Colon Carcinoma Metastatic in the Brain (tissue), 2 donors: ENCODE measurements around a stretch of chr15.

- PRO-cap, 2 experiments = no peak in any of the 2 experiments
Observed at GRCh38 chr15:96135003-96136117, 195.1 kb upstream of the NR2F2 start.

- PRO-cap, 2 experiments = peak in 1 of 2 experiments; most common minus-strand start chr15:96209531 (in 1)
Observed at GRCh38 chr15:96209133-96209964, 121.2 kb upstream of the NR2F2 start.

GRCh38 chr15:96317111-96317598 lies 13.3 kb upstream of the NR2F2 start:
- PRO-cap, 2 experiments = no peak in any of the 2 experiments

DNA sequence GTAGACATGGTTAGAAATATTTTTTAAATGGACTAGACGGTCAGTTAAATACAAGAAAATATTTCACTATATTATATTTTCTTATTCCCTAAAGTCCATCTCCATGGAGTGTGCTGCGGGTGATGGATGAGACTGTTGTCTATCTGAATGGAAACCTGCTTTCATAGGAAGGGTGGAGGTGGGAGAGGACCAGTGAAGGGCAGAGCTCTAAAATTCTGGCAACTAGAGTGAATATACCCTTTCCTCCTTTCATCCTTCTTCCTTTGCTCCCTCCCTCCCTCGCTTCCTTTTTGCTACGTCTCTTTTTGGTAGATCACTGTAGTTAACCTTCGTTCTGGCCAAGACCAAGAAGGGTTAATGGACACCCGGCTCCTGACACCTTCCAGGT lies 9.9 kb upstream of the NR2F2 start:
- PRO-cap, 2 experiments = no peak in any of the 2 experiments

- PRO-cap, 2 experiments = no peak in any of the 2 experiments
Observed at GRCh38 chr15:96329833-96330424, 571 bp upstream of the NR2F2 start.

- PRO-cap, 2 experiments = no peak in any of the 2 experiments
Observed at GRCh38 chr15:96334848-96335846, 4.6 kb downstream of the NR2F2 start.

DNA sequence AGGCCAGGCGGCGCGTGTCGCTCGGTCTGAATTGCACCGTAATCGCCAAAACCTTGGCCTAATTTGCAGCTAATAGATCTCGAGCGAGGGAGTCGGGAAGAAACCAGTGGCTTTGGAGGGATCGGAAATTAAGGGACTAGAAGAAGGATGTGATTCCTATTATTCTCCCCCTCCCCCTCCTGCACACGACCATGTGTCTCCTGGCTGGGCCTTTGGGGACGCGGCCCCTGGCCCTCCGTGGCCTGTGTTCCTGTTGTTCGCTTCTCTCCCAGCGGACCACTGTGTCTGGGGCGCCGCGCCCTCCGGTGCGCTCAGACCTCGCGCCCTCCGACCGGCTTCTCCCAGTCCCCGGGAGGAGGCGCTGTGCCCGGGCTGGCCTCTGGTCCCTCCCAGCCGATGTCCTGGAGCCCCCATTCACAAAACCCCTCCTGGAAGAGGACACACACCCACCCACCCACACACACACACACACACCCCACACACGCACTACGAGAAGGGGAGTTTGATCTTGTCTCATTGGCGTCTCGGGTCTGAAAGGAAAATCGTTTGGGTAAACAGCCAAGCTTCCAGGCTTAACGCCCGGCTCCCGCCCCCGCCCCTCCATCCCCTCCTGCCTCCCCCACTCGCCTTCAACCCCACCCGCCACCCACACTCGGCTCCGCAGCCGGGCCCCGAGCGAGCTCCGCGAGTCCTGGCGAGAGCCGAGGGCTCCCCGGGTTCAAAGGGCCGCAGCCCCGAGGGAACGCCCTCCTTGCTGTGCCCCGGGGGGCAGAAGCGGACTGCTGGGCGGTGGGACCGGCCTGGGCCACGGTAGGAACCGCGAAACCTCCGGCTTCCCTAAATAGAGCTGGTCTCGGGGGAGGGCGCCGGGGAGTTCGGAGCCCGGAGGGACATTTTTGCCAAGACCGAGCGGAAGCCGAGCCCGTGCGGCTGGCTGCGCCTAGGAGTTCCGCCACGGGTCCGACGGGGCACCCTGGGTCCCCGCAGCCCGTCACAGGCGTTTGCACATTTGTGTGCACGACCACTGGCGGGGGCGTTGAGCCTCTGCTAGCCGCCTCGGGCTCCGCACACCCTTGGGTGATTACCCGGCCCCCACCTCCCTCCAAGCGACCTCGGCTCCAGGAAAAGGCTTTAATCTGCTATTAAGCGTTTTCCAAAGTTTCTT lies 23.6 kb downstream of the NR2F2 start:
- PRO-cap, 2 experiments = no peak in any of the 2 experiments

DNA sequence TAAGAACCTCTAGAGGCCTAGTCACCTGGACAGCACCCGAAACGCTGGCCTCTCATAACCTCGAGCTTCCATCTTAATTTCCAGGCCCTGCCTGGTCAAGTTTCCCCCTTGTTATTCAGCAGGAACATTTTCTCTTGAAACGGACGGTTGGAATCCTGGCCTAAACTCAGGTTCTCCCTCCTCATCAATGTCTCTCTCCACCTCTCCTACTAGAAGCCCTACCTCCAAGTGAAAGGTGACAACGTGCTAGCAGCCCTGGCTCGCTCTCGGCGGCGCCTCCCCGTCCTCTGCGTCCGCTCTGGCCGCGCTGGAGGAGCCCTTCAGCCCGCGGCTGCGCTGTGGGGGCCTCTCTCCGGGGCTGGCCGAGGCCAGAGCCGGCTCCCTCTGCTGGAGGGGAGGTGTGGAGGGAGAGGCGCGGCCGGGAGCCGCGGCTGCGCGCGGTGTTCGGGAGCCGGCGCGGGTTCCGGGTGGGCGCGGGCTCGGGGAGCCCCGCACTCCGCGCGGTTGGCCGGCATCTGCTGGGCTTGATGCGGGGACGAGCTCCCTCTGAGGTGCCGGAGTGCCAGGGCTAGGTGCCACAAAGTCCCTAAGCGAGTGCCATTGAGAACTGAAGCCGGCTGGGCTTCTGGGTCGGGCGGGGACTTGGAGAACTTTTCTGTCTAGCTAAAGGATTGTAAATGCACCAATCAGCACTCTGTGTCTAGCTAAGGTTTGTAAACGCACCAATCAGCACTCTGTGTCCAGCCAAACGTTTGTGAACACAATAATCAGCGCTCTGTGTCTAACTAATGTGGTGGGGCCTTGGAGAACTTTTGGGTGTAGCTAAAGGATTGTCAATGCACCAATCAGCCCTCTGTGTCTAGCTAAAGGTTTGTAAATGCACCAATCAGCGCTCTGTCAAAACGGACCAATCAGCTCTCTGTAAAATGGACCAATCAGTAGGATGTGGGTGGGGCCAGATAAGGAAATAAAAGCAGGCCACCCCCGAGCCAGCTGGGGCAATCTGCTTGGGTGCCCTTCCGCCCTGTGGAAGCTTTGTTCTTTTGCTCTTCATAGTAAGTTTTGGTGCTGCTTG lies 84.8 kb upstream of the ARRDC4 start:
- PRO-cap, 2 experiments = peak in 1 of 2 experiments; most common minus-strand start position 288 of the sequence (in 1)

GRCh38 chr15:97962118-97962721 lies 1.7 kb downstream of the ARRDC4 start:
- PRO-cap, 2 experiments = no peak in any of the 2 experiments

DNA sequence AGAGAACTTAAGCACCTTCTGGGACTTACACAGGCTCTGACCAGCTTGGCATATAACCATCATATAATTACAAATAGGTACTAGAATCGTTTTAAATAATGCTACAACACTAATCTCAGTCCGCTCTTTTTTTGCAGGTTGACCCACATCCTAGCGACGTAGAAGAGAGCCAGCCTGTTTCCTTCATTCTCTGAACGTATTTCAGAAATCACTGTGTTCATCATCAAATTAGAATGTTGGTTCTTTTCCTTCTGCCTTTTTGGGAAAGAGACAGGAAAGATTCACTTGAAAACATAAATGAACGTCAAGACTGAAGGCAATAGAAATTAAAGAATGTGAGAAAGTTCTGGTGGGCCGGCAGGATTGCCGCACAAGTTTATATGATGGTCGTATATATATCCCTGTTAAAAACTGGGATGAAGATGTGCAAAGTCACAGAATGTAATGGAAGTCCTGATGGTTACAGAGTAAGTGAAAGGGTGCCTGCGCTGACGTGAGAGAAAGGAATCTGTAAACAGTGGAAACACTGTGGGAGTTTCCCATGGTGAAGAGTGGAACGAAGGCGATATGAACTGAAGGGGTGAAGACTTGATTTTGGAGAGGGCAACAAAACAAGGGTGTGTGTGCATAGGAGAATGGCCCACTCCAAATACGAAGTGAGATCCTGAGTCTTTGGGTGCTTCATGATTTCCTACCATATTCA lies 10.6 kb downstream of the ARRDC4 start:
- PRO-cap, 2 experiments = no peak in any of the 2 experiments

- PRO-cap, 2 experiments = no peak in any of the 2 experiments
Observed at GRCh38 chr15:98000519-98000786, 40.0 kb downstream of the ARRDC4 start.

DNA sequence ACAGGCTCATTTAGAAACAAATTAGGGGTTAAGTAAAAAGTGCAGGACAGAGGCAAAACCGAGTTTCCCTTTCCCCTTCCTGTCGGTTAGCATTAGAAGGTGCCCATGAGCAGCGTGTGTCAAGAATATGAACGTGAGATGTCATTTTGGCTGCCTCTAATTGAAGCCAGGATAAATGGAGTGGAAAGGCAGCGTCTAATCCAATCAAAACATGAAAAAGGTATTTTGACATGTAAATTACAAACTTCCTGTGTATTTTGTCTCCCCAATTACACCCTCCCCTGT lies 199.9 kb downstream of the ARRDC4 start:
- PRO-cap, 2 experiments = no peak in any of the 2 experiments

GRCh38 chr15:98420768-98421233 lies 227.5 kb upstream of the IGF1R start:
- PRO-cap, 2 experiments = no peak in any of the 2 experiments

DNA sequence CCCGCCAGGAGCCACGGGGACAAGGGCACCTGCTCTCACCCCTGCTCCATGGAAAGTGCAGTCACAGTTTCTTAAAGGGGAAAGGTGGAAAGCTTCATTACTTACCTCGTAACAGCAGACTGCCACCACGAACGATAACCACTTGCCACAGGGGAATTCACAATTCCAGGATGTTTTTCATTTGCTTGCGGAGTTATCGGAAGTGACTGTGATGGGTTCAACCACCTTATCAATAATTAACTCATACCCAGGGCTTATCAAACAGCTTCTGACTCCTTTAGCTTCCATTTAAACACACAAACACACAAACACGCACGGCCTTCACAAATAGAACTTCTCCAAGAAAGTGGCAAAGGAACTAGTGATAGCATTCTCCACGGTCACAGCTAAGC lies 134.2 kb upstream of the IGF1R start:
- PRO-cap, 2 experiments = no peak in any of the 2 experiments

- PRO-cap, 2 experiments = no peak in any of the 2 experiments
Observed at GRCh38 chr15:98550206-98550715, 98.1 kb upstream of the IGF1R start.

GRCh38 chr15:98599786-98600222 lies 48.5 kb upstream of the IGF1R start:
- PRO-cap, 2 experiments = no peak in any of the 2 experiments

- PRO-cap, 2 experiments = no peak in any of the 2 experiments
Observed at GRCh38 chr15:98651565-98652532, 3.5 kb downstream of the IGF1R start.

DNA sequence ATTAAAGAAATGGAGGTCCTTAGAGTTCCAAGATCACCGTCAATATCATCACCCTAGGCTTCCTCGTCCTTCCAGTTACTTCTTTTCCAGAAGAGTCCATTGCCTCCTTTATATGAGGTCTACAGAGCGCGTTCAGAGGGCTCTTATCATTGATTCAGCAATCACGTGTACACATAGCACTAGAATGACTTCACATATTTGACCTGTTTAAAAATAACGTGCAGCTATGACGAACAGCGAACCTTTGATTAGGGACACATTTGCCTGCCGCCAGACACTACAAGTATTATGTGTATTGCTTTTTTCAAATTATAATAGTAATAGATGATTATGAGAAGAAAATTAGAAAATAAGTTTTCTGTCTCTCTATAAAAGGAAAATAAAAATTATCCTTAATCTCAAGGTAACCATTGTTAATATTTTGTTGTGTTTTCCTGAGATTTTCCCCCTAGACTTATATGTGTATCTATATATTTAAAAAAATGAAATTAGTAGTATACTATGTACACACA lies 26.1 kb downstream of the IGF1R start:
- PRO-cap, 2 experiments = no peak in any of the 2 experiments

- PRO-cap, 2 experiments = no peak in any of the 2 experiments
Observed at GRCh38 chr15:98718283-98719369, 70.3 kb downstream of the IGF1R start.

DNA sequence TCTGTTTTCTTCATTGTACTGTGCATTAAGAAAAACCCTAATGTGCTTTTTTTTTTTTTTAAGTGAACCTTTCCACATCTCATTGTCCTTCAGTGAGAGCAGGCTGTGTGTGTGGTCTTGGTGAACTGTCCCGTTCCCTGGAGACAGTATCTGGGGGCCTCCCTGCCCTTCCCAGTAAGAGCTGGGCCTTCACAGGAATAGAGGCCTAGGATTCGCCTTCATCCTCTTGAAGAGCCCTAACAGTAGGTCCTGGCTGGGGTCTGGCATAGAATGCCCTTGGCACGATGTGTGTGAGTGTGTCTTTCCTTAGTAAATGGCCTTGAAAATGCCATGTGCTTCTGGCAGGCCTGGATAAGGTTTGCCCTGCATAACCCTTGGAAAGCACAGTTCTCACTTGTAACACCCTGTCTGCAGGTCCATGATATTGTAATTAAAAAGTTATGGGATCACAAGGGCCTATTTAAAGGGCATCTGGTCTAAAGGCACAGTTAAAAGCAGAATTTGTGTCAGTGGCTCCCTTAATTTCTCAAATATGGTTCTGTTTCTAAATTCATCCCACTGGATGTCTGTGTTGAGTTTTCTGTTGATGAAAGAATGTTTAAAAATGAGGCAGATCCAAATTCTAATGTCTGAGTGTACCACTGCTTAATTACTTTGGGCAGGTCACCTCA lies 81.3 kb downstream of the IGF1R start:
- PRO-cap, 2 experiments = no peak in any of the 2 experiments